Frontal cortex (tissue), 2 donors: Measurements from ENCODE around the gene DTNB.

DNA sequence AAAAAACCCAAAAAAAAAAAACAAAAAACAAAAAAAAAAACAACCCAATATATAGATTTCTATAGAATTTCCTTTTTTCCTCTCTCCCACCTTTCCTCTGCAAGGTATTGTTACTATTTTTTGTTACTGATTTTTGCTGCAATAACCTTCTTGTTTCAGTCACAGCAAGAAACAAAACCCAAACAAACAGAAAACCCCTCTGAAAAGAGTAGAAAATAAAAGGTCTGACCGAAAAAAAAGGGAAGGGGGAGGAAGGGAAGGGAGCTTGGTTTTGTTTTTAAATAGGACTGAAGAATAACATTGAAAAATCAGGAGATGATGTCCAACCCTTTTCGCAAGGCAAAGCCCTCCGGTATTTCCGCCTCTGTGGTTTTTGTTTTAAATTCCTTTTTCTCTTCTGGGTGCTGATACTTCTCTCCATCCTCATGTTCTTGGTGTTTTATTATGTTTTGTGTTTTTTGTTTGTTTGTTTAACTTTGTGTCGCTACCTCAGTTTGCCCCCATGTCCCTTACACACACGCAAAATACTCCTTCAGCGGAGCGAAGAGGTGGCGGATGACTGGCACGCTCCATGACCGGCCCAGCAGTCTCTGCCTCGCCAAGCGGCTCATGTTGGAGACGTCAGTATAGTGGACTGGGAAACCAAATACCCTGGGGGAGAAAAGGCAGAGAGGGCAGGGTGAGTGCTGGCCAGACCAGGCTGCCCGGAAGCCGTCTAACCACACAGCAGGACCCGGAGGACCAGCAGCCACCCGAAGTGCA, 65.6 kb upstream of the POMC start:
- RAMPAGE, long total RNA: no peak

DNA sequence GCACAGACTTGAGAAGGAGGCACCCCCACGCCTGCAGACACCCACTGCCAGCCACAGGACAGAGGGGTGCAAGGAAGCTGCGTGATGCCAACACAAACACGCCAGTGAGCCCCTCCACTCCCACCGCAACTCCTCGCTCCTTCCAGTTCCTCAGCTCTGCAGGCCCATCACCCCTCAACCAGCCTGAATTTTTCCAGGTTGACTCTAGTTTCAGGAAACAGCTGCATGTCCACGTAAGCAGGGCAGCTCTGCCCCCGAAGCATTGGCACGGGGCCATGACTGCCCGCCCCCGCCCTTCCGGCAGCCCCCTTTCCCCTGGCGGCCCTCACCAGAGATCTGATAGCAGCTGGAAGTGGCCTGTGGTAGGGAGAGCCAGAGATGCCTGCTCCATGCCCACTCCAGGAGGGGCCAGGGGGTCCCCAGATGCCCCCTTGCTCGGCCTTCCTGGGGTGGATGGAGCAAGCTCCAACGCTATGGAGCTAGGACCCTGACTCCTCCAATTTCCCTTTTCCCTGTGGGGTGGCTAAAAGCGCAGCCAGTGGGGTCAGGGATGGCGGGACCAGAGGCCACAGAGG, 50.6 kb downstream of the DNMT3A start:
- RAMPAGE, long total RNA: no peak

DNA sequence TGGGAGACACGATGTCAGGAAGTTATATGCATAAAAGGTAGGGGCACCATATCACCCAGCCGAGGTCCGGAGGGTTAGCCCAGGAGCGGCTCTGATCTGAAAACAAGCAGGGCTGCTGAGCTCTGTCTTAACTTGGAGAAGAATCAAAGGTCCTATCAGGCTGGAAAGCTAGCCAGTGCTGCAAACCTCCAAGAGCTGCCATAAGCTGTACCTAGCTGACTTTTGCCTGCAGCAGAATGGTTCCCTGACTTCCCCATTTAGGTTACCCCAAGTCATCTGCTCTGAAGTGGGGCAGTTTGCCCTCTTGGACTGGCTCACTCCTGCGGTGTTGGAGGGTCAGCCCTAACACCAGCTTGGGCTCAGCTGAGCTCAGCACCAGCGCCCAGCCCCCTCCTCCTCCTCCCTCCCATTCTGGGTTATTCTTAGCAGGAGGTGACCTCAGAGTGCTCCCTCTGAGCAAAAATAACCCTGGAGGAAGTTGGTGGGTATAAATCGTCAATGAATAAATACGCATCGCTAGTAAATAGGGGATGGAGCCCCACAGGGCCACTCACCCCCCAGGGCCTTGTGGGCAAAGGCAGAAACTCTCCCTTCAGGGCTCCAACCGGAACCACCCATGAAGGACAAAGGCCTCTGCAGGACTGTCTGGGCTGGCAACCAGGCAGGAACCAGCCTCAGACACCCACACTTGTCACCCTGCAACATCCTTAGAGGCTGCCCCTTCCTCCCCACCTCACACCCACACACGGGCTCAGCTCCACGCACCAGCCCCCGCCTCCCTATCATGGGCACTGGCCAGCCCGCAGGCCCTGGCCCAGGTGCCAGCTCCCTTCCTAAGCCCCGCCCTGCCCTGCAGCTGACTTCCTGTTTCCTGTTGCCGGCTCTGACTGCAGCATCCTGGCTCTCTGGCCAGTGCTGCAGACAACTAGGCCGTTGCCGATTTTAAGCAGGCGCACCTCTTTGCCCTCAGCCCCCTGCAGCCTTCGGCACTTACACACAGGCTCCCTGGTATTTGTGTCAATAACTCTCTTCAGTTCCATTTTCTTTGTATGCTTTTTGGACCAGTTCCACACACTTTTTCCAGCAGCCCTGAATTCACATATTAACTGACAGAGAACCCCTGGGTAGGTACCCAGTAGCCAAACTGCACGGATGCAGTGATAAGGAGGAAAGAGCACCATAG, 46.8 kb downstream of the DNMT3A start:
- RAMPAGE, long total RNA: no peak

GRCh38 chr2:25310933-25311871, 30.5 kb downstream of the DNMT3A start:
- RAMPAGE, long total RNA: no peak

GRCh38 chr2:25376606-25377692, 35.2 kb upstream of the DNMT3A start:
- RAMPAGE, long total RNA: no peak

GRCh38 chr2:25658444-25658929, 14.9 kb downstream of the DTNB start:
- RAMPAGE, long total RNA: no peak

DNA sequence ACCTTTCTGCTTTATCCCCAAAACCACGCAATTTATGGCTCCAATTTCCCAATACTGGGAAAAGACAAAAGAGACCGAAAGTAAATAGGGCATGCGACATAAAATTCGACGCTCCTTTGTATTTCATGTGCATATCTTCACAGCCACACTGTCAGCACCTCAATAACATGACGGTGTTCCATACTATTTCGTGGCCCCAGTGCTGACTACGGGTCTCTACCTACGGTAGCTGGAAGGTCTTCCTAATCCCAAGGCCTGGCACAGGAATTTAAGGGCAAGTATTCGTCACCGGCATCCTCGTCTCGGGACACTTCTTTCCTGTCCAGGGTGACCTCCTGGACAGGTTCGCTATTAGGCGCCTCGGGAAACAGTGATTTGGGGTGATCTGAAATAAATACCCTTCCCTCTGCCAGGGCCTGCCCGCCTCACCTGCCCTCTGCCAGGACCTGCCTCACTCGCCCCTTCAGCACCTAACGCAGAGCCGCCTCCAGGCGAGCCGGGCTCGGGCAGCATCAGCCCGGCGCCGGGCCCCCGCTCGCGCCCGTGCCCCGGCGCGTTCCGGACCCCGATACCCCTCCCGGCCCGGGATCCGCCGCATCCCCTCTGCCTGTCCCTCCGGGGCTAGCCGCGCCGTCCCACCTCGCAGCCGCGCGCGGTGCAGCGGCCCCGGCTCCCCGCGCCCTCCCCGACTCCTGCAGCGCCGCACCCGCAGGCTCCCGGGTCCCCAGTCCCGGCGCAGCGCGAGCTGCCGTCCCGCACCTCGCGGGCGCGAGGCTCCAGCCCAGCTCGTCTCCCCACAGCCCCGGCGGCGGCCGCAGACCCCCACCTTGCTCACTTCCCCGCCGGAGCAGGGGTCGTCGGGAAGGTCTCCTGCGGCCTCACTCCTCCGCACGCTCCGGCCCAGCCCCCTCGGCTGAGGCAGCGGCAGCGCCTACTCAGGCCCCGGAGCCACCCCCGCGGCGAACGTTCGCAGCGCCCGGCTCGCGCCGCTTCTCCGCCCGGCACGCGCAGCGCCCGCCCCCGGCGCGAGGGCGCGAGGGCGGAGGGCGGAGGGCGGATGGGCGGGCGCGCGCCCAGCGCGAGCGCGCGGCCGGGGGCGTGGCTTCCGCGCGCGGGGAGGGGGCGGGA, at the start of gene DTNB:
DTNB (minus strand) TSS at position 1,018 of the 1,128 bp plus-strand sequence.
- RAMPAGE, long total RNA: no peak

DNA sequence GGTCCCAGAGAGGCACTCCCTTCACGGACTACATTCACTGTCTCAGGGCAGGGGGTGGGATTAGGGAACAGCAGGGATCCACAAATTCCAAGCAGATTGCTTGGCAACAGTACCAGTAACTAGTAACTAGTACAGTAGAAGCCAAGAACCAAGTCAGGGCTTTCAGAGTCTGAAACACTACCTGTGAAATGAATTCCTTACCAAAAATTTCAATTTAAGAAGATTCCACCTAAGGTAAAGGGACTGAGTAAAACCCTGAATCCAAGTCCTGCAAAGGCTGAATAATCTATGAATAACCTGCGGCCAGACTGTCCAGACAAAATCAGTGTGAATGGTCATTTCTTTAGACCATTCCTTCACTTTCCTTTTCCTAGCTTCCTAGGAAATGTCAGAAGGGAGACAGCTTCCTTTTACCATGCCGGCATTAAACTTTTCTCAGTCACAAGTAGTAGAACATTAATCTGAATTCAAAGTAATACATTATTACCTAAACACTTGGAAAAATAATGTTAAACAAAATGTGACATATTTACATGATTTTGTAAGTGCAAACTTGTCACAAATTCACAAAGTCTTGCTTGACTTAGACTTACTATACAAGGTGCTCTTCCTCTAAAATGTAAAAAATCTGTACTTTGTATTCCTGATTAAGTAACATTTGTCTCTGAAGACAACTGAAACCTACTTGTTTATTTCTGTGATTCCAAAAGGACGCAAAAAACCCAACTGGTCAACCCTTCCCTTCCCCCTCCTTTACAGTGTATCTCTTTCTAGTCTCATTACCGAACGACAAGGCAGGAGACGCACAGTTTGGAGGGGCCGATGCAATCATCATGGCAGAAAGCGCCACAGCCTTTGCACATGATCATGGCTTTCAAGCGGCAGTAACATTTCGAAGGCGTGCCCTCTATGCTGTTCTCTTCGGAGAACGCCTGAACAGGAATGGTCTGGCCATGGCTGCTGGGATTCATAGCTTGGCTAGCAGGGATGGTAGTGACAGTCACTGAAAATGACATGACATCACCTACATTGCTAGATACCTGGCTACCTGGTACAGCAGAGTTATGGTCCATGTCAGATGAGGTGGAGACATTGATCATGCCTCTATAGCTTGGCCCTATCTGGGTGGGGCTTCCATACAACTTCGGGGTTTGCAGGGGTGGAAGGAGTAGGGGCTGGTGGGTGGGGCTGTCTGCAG, 68.3 kb upstream of the DTNB start:
- RAMPAGE, long total RNA: no peak

DNA sequence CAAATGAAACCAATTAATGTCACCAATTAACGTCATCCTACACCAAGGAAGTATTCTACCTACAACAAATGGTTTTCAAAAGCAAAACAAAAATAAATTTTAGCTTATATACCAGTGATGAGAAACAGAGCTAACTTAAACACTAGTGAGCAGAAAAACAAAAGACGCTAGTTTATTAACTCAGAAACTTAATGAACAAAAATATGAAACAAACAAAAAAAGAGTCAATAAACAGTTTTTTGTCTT, 87.8 kb downstream of the ASXL2 start:
- RAMPAGE, long total RNA: no peak

DNA sequence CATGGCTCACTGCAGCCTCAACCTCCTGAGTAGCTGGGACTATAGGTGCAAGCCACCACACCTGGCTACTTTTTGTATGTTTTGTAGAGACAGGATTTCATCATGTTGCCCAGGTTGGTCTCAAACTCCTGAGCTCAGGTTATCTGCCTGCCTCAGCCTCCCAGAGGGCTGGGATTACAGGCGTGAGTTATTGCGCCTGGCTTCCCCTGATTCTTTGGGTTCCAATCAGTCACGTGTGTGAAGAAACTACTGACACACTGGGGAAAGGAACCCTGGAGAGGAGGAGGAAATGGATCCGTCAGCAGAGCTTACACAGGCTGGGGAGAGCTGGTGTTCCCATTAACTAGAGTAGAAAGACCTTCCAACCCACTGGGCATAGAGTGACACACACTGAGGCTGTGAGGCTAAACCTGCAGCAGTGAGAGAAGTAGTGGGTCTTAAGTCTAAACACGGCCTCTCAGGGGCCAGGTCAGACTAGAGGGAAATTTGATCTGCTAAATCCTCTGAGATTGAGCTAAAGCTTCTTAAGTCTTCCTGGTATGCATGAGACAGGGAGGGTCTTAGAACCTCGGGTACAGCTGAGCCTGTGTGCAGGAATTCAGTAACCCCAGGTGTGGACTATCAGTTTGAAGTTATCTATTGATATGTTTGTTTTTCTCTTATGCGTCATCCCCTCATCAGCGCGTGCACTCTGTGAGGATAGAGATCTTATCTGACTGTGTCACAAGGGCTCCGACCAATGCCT, 22.1 kb upstream of the RAB10 start:
- RAMPAGE, long total RNA: no peak

DNA sequence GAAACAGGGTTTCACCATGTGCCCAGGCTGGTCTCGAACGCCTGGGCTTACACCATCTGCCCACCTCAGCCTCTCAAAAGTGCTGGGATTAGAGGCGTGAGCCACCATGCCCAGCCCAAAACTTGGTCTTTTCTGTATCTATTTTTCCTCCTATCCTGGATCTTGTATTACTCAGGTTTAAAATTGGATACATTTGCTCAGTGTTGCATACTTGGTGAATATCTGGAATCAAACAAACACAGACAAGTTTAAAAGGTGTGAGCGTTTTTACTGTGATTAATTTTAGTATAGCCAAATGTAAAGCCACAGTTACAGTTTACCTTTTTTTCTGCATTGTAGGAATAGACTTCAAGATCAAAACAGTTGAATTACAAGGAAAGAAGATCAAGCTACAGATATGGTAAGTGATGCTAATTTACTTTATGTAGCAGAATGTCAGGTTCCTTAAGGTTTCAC, 64.5 kb downstream of the RAB10 start:
- RAMPAGE, long total RNA: no peak

DNA sequence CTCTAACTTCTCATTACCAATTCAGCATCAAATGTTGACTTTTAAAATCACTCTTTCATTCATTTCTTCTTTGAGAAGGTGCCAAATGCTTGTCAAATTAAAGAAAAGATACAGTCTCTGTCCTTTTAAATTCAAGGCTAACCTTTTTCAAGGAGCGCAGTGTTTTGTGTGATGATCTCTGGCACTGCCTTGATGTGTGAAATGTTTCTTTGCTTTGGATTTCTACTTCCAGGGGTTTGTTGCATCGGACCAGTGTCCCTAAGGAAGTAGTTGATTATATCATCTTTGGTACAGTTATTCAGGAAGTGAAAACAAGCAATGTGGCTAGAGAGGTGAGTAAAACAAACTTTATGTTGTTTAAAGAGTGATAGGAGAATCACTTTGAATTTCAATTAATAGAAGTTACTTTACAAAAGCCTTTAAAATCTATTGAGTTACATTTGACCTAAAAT, 28.7 kb downstream of the HADHB start:
- RAMPAGE, long total RNA: no peak

GRCh38 chr2:26355436-26356074, 9.0 kb upstream of the ADGRF3 start:
- RAMPAGE, long total RNA: no peak

DNA sequence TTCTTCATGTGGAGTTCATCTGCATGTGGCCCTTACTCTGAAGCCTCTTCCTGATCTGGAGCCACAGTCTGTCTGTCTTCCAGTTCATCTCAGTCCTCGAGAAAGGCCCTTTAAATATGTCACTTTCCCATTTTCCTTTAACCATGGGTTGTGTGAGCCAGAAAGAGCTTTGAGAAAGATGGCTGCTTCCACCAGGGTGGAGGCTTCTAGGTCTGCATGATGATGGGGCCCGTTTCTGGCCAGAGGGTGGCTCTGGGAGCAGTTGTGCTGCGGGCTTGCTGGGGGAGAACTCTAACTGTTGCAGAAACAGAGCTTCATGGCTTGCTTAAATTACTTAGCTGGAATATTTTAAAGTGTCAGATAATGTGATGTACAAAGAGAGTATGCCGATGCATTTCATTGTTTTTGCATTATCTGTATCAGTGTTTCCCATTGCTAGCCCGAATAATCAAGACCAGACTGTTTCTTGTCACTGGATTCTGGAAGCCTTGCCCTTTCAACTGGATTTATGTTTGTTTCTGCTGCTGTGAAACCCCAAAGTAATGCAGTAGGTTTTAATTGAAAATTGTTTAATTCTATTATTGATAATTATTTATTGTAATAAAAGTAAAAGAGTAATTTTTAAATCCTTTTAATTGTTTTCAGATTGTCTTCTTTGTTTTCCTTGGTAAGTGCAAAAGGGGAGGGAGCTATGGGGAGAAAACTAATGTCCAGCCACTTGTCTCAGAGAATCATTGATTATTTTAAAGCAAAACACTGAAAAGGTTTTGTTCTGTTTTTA, 6.3 kb upstream of the DRC1 start:
- RAMPAGE, long total RNA: no peak

DNA sequence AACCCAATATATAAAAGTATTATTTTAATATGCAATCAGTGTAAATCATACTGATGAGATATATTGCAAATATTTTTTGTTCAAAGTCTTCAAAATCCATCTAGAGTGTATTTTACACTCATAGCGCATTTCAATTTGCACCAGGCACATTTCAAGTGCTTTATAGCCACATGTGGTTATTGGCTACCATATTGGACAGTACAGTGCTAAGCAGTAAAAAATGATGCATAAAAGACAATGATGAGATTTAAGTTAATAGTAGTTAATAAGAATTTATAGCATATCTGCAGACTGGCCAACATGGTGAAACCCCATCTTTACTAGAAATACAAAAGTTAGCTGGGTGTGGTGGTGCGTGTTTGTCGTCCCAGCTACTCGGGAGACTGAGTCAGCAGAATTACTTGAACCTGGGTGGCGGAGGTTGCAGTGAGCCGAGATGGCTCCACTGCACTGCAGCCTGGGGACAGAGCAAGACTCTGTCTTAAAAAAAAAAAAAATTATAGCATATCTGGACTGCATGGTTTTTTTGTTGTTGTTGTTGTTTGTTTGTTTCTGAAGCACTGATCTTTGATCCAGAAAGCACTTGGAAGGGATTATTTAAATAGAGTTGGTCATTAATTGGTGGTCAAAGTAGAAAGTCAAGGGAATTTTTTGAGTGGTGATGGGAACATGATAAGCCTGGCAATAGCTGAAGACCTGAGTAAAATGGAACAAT, 9.8 kb downstream of the DRC1 start:
- RAMPAGE, long total RNA: no peak

DNA sequence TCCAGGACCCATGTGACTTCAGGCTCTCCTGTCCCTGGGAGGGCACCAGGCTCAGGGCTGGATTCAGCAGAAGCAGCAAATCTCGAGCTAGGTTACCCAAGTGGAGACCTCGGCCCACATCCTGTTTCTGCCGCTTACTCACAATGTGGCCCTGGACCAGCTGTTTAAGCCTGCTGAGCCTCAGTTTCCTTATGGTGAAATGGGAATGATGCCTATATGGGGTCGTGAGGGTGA, 71.3 kb downstream of the OTOF start:
- RAMPAGE, long total RNA: no peak

GRCh38 chr2:26605751-26606738, 35.1 kb downstream of the CIB4 start:
- RAMPAGE, long total RNA: no peak

GRCh38 chr2:26606739-26607269, 34.4 kb downstream of the CIB4 start:
- RAMPAGE, long total RNA: no peak

DNA sequence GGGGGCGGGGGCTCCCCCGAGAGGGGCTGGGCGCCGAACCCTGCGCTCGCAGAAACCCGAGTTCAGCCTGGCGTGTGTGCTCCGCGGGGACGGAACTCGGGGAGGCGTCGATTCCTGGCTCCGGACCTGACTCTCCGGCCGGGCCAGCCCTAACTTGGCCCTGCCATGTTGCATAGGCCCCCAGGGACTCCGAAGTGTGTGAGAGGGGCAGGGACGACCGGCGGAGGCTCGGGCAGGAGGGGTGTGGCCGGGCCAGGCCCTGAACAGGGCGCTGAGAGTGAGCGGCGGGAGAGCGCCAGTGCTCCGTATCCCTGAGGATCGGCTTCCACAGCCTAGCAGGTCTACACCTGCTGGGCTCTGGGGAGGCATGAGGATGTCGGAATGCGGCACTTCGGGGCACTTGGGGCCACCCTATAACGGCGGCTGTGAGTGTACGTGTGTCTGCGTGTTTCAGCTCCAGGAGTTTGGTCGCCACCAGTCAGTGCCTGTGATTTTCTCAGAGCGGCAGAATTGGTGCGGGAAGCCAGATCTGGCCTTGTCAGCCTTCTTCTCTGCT, 794 bp downstream of the KCNK3 start:
- RAMPAGE, long total RNA: no peak

DNA sequence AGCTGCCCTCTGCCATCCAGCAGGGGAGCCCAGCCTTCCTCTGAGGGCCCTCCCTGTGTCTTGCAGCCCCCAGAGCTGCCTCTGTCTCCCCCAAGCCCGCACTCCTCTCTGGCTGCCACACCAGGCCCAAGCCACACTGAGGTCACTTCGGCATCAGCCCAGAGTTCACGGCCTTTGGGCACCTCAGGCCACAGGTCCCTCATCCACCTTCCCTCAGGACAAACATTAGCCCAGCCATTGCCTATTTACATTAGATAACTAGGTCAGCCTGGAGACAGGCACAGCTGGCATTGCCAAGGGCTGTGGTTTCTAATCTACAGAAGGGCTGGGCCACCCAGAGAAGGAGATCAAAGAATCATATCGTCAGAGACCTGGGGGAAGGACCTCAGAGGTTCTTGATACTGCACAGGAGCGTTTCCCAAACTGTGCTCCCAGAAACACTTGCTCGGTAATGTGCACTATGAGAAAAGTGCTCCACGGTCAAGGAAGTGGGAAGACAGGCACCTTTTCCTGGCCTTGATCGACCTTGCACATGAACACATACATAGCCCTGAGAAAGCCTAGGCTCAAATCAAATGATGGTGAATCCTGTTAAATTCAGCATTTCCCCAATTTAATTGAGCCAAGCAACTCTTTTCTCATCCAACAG, 29.2 kb downstream of the KCNK3 start:
- RAMPAGE, long total RNA: no peak